Fibroblast of the aortic adventitia (primary cell): ENCODE results near the gene ARHGEF7.

- CAGE, long polyA plus RNA = no peak
Measured at GRCh38 chr13:110346481-110346783, 39.3 kb downstream of the COL4A2 start.

GRCh38 chr13:110375871-110376461 lies 68.9 kb downstream of the COL4A2 start:
- CAGE, long polyA plus RNA = no peak

DNA sequence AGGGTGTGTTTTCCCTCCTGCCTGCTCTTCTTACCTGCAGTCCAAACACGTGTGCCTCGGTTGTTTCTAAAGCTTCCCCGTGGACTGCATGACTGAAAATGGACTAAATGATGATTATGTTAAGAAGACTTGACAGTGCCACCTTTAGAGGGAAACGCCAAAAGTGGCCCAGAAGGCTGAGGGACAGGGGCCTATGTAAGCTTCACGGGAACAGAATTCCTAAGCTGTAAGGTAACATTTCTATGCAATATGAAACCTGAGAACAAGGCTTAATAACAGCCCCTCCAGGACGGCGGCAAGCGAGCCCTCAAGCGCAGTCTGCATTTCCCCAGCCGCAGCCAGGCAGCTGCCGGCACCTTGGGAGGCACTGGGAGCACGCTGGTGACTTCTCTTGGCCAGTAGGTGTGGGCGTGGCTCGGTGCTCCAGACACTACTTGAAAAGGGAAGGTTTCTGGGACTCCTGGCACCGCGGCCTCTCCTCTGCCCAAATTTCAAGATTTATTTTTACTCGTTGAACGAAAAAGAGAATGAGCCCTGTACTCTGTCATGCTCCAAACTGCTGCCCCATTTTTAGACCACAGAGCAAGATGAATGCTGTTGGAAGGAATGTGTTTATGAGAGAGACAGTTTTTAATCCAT lies 81.0 kb downstream of the COL4A2 start:
- CAGE, long polyA plus RNA = no peak

DNA sequence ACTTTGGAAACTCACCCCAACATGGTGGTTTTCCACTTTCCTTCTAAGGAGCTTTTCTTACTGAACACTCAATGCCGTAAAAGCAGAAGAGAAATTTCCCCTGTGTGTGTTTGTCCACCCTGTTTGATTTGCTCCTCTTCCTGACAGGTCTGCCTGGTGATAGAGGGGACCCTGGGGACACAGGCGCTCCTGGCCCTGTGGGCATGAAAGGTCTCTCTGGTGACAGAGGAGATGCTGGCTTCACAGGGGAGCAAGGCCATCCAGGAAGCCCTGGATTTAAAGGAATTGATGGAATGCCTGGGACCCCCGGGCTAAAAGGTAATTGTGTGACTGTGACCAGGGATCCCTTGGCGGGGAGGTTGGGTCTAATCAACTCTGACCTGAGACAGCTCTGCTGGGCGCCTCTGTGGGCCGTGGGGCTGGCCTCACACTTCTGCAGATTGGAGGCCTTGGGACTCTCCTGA lies 81.4 kb downstream of the RAB20 start:
- CAGE, long polyA plus RNA = no peak

- CAGE, long polyA plus RNA = no peak
Measured at GRCh38 chr13:110524404-110525287, 36.9 kb downstream of the RAB20 start.

GRCh38 chr13:110563242-110563812 lies 1.8 kb upstream of the RAB20 start:
- CAGE, long polyA plus RNA = no peak

GRCh38 chr13:110618656-110619111 lies 3.3 kb downstream of the NAXD start:
- CAGE, long polyA plus RNA = no peak

GRCh38 chr13:110624814-110625577 lies 9.7 kb downstream of the NAXD start:
- CAGE, long polyA plus RNA = no peak

GRCh38 chr13:110627236-110628174 lies 12.2 kb downstream of the NAXD start:
- CAGE, long polyA plus RNA = no peak

DNA sequence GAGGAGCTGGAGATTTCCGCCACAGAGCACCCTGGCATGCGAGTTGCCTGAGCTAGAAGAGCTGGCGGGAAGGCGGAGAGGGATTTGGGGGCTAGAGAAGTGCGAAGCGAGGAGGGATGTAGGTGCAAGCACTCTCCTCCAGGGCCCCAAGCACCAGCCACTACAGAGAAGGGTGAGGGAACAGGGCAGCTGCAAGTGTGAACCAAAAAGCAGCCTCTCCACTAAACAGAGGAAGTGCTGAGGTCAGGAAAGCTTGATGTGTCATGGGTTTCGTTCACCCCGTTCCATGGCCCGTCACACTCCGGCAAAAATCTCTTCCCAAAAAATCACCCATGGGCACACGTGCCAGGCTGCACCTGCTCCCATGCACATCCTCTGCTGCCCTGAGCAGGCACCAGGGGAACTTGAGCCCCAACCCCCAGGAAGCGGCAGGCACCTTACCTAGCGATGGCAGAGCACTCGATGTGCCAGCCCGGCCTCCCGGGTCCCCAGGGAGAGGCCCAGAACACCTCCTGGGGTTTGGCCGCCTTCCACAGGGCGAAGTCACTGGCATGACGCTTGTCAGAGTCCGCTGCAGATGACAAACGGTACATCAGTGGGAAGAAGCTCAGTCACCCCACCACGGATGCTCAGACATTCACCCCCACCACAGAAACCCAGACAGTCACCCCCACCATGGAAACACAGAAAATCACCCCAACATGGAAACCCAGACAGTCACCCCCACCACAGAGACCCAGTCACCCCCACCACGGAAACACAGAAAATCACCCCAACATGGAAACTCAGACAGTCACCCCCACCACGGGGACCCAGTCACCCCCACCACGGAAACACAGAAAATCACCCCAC lies 29.2 kb downstream of the CARS2 start:
- CAGE, long polyA plus RNA = no peak

- CAGE, long polyA plus RNA = no peak
Measured at GRCh38 chr13:110719349-110719593, 5.8 kb downstream of the ING1 start.

- CAGE, long polyA plus RNA = no peak
Measured at GRCh38 chr13:110815531-110816231, 99.2 kb downstream of the ANKRD10 start.

- CAGE, long polyA plus RNA = no peak
Measured at GRCh38 chr13:110870491-110870767, 44.4 kb downstream of the ANKRD10 start.

- CAGE, long polyA plus RNA = no peak
Measured at GRCh38 chr13:110886632-110886927, 28.3 kb downstream of the ANKRD10 start.

GRCh38 chr13:110903765-110904527 lies 10.9 kb downstream of the ANKRD10 start:
- CAGE, long polyA plus RNA = no peak

- CAGE, long polyA plus RNA = no peak
Measured at GRCh38 chr13:110912664-110913098, 2.2 kb downstream of the ANKRD10 start.

DNA sequence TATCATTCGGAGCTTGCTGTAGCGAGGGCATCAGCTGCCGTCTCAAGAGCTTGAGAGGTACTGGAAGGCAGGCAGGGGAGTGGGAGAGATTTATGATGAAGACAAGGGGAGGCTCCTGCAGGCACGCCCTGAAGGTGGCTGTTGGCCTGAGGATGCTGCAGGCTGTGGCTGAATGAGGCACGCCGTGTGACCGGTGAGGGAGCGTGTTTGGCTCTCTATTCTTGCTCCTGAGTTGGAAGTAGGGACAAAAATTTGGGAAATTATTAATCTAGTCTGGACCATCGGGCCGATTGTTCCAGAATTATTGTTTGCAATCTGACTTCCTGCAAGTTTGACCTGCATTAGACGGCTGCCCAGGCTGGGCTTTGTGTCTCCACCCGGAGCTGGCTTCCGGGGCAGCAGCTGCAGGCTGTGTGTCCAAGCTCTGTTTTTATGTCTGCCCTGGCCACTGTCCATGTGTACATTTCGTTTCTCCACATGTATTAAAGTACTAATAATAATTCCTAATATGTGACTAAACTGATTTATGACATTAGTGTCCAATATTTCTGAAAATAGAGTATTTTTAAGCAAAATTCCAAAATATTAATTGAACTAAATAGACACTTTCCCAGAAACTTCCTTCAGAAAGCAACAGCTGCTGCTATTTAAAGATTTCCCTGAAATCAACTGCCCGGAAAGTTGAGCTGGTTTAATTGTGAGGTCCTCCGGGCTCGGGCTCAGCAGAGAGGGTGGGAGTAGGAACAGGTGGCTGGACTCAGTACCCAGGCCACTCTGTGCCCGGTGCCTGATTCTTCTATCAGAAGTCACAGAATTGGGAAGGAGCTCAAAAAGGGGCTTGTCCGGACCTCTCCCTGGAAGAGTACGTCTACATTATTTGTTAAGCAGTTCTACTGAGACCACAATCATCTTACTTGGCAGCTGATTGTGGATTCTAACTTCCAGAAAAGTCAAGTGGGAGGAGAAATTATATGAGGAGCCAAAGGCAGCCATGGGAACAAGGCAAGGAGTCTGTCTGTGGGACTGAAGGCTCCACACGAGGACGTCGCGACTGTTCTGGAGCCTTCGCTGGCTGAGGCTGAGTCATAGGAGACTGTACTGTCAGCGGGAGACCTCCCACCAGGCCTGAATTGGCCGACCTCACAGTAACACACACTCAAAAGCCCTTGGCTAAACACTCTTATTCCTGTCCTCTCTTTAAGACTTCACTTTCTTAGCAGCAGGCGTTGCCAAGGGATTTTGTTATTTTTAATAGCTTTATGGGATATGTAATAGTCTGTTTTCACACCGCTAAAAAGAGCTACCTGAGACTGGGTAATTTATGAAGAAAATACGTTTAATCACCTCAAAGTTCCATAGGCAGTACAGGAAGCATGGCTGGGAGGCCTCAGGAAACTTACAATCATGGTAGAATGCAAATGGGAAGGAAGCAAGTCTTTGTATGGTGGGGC lies 91.5 kb upstream of the ANKRD10 start:
- CAGE, long polyA plus RNA = no peak

GRCh38 chr13:111115041-111115646 lies at the start of gene ARHGEF7:
ARHGEF7 (plus strand) TSS chr13:111115310.
- CAGE, long polyA plus RNA = no peak

DNA sequence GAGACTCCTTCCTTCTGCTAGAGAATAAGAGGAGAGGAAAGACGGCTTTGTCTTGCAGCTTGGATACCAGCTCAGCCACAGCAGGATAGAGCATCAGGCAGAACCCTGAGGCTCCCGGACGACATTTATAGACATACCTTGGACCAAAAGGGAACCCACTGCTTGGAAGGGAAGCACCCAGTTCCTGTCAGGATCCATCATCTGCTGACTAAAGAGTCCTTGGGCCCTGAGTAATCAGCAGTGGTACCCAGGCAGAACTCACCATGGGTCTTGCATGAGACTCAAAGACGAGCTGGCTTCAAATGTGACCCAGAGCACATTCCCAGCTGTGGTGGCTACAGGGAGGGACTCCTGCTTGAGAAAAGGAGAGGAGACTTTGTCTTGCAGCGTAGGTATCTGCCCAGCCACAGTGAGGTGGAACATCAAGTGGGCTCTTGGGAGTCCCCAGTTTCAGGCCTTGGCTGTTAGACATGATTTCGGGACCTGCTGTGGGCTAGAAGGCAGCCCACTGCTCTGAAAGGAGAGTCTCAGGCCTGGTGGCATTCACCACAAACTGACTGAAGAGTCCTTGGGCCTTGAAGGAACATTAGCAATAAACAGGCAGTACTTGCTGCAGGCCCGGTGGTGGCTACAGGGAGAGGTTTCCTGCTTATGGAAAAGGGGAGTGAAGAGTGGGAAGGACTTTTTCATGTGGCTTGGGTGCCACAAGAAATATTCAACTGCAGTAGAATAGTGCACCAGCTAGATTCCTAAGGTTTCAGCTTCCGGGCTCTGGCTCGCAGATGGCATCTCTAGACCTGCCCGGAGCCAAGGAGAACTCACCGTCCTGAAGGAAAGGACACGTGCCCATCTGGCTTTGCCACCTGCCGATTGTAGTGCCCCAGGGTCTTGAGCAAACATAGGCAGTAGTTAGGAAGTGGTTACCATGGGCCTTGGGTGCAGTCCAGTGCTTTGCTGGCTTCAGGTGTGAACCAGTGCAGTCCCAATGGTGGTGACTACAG lies 61.8 kb upstream of the TEX29 start:
- CAGE, long polyA plus RNA = no peak

DNA sequence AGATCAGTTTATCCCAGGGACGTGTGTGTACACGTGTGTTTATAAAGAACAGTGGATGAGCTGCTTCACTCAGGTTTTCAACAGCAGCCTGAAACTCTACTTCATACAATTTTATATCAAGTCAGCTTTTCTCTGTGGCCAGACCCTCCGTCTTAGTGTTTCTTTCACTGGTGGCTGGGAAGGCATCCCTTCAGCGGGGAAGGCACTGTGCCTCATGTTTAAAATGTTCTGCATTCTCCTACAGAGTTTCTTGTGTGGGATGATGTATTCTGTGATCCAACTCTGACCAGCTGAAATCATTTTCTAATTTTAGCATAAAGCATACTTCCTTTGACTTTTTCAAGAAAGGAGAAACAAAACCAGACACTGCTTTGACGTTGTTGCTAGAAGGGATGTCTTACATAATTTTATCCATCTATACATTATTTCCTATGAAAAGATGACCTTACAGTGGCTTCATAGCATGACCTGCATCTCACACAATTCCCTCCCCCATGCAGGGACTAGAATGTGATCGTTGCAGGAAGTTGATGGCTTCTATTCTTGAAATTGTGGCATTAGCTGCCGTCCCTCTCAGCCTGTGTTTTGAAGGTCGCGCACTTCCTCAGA lies 38.7 kb upstream of the TEX29 start:
- CAGE, long polyA plus RNA = no peak